ENCODE data around the gene PDIA4.

GRCh38 chr7:149028297-149029533 lies at the start of gene PDIA4:
Gene PDIA4, minus strand, starts transcription at chr7:149028505.
- PRO-cap: bidirectional peak, plus-strand start at chr7:149028977, minus-strand start at chr7:149028468

DNA sequence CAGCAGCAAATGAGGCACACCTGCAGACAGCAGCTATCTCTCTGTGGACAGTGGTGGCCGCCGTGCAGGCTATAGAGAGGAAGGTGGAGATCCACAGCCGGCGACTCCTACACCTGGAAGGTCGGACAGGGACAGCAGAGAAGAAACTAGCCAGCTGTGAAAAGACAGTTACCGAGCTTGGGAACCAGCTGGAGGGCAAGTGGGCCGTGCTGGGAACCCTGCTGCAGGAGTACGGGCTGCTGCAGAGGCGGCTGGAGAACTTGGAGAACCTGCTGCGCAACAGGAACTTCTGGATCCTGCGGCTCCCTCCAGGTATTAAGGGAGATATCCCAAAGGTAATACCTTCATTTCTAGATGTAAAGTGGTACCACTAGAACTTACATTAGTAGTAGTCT lies 6.8 kb downstream of the ZNF398 start:
- PRO-cap: no peak

- PRO-cap: no peak
Measured at GRCh38 chr7:149493965-149494786, 3.4 kb downstream of the ZNF746 start.

- PRO-cap: no peak
Measured at GRCh38 chr7:149495783-149496592, 1.6 kb downstream of the ZNF746 start.

DNA sequence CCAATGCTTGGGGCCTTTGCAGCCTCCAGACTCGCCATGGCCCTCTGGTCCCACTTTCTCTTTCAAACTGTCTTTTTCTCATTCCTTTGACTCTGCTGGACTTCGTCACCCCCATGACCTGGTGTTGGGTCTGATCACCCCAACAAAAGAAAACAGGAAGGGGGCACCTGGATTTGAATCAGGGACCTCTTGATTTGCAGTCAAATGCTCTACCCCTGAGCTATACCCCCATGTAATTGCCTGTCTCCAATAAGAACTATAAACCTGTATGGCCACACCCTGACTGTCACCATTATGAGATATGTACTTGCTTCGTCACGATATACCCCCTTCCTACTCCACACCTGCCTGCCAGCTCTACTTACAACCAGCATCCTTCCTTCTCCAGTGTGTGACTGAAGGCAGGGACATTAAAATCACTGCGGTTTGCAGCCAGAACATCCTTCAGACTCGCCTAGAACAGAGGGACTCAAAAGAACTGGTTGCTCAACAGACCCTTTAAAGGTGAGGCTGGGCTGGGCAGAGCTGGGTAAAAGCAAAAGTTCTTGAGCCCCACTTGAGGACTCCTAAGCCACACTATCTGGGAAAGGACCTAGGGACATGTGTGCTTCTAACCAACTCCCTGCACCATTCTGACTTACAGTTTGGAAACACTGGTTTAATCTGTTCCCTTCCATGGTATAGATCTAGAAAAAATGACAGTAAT lies 101.7 kb upstream of the KRBA1 start:
- PRO-cap: no peak

- PRO-cap: no peak
Measured at GRCh38 chr7:149625508-149626403, 89.0 kb upstream of the KRBA1 start.

DNA sequence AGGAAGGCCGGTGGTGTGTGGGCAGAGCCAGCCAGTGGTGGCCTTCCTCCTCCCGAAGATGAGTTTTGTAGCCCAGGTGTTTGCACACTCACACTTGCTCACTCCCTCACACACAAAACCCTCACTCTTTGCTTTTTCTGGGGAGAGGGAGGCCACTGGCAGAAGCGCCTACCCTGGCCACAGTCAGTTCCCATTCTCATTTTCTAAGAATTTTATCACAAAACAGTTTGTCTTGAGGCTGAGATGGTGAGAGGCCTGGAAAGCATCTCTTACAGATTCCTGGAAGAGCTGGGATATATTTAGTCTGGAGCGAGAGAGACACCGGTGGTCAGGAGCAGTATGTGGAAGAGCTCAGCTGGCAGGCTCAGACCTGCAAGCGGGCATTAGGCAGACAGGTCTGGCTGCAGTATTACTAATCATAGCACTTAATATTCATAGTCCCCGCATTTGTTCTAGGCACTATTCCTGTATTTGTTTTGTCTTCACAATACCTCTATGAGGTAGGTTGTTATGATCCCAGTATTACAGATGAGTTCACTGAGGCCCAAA lies 1.7 kb downstream of the KRBA1 start:
- PRO-cap: no peak

DNA sequence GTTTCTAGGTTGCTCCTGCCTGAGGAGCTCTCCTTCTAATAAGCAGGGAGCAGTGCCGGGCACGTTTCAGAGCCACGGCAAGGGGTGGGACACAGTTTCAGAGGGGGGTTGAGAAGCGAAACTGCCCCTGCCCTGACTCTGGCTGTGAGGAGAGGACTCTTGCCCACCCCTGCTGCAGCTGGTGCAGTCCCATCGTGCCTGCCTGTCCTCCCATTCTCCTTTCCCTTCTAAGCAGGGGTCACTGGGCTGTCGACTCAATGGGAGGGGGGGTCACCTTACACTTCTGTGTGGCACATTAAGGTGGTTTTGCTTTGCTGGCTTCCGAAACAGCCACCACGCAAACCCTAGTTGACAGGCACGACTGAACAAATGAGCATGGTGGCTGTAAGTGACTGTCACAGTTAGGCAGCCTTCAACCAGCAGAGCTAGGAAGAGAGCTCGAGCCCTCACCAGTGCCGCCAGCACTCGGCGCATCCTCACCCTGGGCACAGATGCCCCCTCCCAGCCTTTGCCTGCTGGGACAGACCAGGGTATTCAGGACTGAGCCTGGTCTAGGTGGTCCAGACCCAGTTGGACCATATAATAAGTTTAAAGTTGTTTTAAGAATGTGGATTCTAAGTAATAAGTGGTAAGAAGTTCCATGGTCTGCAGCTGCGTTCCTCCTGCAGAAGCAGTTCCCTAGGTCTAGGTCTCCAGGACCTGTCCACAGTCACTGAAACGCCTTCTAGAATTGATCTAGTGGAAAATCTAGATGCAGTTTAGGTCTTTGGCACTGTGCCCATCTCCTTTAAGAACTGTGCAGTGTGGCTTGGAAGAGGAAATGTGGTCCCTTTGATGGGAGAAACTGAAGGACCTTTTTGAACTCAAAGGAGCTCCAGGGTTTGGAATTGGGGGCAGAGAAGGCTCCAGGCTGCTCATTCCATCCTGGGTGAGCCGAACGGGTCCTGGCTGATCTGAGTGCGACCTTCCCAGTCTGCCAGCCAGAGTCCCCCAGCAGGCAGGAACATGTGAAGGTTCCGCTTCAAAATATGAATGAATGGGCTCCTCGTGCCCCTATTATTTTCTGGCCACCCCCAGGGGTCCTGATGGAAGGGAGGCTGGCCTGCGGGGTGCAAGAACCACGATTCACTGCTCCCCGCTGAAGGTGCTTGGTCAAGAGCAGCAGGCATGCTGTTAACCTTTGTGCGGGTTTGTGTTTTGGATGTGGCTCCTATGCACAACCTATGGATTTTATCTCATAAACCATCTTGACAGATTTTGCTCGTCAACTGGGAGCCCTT lies 21.5 kb downstream of the KRBA1 start:
- PRO-cap: no peak

GRCh38 chr7:149844172-149844927 lies 6.2 kb downstream of the ZNF862 start:
- PRO-cap: no peak

DNA sequence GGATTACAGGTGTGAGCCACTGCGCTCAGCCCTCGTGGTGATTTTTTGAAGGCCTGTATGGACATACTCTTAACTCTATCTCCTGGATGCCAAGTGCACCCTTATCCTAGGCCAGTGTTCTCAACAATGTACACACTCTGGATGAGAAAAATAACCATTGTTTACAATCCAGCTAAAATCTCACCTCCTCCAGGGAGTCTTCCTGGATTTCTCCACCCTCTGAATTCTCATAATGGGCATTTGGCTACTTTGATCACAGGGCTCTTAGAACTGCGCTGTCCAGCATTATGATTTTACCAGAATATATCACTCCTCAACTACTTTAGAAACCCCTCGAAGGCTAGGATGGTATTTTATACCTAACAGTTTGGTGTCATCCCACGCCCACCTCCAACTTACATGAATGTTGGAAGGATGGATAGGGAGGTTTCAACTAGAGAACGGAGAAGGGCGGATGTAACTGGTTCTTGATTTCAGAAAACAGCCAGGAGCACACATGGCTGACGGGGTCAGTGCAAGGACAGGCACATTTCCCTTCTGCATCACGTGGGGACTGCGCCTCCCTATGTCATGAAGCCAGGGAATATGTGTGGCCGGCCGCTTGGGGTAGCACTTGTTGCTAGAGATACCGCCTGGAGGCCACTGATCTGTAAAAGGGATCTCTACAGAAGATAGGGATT lies 1.3 kb upstream of the ATP6V0E2 start:
- PRO-cap: unidirectional peak, plus-strand start at position 612 of the sequence

DNA sequence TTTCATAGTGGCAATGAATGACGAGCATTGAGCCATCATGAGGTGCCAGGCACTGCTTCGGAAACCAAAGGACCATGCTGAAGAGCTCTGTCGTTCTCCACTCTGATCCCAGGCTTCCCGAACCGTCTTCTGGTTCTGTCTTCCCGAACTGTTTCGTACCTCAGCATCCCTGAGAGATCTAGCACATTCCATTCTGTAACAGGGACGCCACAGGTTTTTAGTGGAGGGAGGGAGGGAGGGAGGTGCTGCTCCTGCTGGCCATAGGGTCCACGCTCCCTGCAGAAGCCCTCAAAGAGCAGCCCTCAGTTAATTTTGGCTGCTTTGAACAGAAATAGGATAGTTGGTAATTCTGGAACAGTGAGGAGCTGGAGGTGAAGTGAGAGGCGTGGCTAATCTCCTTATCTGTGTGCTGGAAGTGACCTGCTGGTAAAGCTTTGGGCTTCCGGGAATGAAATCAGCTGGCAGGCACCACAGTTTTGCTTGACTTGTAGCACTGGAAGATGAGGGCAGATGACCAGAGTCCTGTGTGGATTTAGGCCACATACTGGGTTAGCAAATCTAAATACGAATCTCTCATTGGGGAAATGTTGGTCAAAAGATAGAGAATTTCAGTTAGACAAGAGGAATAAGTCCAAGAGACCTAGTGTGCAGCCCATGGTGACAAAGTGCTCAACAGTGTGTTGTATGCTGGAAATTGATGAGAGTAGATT lies 10.2 kb downstream of the ATP6V0E2 start:
- PRO-cap: no peak

- PRO-cap: no peak
Measured at GRCh38 chr7:150047028-150047856, 173.5 kb downstream of the ATP6V0E2 start.

- PRO-cap: no peak
Measured at GRCh38 chr7:150219784-150220414, 103.3 kb upstream of the LRRC61 start.

DNA sequence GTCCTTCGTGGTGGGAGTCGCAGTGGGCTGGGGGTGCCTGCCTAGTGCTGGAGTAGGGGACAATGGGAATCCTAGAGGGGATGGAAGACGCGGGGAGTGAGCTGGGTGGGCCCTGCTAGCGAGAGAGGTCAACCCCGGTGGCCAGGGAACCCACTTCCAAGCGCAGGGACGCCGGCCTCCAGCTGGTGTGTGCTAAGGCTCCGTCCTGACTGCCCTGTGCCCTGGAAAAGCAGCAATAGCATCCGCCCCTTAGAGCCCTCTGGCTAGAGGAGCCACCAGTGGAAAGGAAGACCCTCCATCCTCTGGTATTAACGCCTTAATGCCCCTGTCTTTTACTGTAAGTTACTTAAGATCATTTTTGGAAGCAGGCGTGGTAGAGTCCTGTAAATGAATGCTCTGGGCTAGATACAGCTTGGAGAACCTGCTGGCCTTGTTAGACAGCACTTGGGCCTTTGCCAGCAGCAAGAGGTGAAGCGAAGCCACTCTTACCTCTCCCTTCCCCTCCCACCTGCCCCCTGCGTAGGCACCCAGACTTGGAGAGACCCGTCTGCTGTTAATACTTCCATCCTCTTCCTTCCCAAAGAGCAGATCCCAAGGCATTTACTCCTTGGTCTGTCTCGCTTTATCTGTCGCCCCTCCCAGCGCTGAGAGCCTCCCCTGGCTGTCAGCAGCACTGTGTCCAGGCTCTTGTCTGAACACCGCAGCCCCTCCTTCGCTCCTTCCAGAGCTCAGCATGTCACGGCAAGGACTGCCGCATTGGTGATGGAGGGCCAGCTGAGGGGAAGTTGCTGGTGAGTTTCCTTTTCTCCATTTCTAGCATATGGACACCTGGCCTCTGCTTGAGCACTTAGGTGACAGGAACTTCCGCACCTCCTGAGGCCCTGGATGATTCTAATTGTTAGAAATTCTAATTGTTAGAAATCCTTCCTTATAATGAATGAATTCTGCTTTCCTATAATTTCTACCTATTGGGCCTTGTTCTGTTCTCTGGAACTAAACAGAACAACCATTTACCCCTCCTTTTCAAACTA lies 4.7 kb downstream of the REPIN1 start:
- PRO-cap: no peak

DNA sequence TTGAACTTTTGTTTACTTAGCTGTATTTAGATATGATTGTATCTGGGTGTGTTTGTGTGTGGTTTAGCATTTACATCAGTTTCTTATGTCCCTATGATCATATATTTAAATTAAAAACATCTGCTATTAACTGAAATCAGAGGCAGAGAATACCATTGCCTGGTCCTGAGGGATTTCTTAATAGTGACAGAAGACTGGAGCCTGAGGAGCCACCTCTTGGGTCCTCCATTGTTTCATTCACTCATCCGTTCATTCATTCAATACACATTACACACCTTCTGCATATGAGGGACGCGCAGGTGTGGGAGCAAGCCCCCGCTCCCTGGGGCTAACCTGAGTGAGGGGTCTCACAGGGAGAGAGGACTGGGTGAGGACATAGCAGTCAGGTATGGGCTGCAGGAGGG lies 4.0 kb downstream of the ZNF775 start:
- PRO-cap: no peak

DNA sequence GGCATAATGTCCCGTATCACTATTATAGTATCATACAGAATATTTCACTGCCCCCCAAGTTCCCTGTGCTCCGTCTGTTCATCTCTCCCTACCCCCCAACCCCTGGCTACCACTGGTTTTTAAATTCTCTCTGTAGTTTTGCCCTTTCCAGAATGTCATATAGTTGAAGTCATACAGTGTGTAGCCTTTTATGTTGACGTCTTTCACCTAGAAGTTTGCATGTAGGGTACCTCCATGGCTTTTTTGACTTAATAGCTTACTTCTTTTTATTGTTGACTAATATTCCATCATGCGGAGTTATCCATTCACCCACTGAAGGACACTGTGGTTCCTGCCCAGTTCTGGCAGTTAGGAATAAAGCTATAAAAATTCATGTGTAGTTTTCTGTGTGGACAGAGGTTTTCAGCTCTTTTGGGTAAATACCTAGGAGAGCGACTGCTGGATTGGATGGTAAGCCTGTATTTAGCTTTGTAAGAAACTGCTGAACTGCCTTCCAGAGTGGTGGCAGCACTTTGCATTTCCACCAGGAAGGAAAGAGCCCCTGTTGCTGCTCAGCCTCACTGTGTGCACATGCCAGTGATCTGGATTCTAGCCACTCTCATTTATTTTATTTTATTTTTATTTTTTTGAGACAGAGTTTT lies 12.3 kb upstream of the ENSG00000284691 start:
- PRO-cap: no peak

- PRO-cap: no peak
Measured at GRCh38 chr7:150421044-150421400, 15.5 kb downstream of the ENSG00000284691 start.

DNA sequence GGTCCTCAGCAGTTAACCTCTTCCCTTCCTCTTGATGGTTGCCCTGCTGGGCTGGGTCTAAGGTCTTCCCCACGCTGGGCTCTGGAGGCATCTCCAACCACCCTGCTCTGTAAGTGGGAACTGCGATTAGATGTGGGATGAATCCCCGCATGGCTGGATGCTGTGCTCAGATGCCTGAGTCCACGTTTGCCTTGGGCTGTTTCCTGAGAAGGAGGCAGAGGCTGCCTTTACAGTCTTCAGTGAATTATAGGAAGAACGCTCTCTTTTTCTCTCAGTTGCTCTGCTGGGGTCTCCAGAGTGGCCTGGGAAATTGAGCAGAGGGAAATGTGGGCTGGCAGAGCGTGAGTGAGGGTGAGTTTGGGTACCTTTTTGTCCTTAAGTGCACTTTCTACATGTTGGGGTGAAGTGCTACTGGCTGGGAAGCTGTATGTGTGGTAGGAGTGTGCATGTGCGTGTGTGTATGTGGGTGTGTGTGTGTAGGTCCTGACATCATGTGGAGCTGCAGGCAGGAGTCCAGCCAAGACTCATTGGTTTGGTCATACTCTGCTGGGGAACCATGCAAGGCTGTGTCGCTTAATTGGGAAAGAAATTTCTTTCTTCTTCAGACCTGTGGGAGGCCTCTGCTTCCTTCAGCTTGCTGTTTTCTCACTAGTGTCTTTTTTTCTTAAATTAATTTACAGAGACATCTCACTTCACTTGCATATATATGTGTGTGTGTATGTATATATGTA lies 1.6 kb downstream of the GIMAP8 start:
- PRO-cap: no peak

DNA sequence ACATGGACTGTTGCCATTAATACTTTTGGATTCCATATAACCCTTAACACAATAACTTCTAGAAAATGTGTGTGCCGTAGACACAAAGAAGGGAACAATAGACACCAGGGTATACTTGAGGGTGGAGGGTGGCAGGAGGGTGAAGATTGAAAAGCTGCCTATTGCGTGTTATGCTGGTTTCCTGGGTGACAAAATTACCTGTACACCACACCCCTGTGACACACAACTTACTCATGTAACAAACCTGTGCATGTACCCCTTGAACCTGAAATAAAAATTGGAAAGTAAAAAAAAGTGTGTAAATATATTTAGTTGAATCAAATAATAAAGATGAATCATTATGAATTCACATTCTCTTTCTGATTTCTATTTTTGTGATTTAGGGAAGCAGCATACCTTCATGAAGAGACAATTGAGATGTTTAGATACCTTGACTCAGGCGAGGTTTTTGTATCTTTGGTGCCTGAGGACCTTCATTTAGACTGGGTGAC lies 28.7 kb downstream of the GIMAP8 start:
- PRO-cap: no peak

DNA sequence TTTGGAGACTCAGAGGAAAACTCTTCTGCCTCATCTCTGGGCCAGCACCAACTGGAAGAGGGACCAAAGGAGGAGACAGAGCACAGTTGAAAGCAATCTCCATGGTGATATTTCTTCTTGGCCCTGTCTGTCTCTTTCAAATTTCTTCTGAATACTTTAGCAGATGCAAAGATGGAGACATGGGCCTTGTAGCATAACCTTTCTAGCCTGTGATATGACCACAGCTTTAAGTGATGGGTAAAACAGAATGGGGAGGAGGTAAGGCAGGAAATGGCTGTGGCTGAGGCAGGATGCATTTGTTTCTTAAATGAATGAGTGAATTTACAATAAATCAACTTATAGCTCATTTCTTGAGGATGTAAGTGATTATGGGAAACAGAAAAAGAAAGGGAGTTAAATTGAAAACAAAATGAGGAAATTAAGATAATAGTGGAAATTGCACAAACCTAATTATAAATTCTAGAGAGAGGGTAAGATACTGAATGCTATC lies 12.0 kb upstream of the GIMAP7 start:
- PRO-cap: no peak